Peyer's patch (tissue), 4 donors: ENCODE measurements around the genes RPS19 and ATP1A3.

- PRO-cap, result no peak
- RAMPAGE, long total RNA, 4 experiments, result start-site peak on the plus strand in 2 of 4 experiments, at chr19:41268240-41268337 at its widest, 25 to 93 reads per replicate
Measured at GRCh38 chr19:41267796-41268395, 3.7 kb downstream of the HNRNPUL1 start.

DNA sequence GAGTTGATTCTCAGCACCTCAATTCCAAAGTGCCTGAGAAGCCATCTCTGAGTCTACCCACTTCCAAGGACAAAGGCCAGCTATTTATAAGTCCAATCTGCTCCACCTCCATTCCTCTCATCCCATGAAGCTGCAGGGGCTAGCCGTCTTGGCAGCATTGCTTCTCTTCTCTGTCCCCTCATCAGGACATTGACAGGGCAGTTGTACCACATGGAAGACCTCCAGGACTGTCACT is 11.4 kb upstream of the CCDC97 start:
- PRO-cap, result no peak
- RAMPAGE, long total RNA, 4 experiments, result no peak in any of the 4 experiments

- PRO-cap, result no peak
- RAMPAGE, long total RNA, 4 experiments, result no peak in any of the 4 experiments
Measured at GRCh38 chr19:41307387-41307641, 2.7 kb upstream of the CCDC97 start.

- PRO-cap, result no peak
- RAMPAGE, long total RNA, 4 experiments, result no peak in any of the 4 experiments
Measured at GRCh38 chr19:41319177-41320276, 9.6 kb downstream of the CCDC97 start.

DNA sequence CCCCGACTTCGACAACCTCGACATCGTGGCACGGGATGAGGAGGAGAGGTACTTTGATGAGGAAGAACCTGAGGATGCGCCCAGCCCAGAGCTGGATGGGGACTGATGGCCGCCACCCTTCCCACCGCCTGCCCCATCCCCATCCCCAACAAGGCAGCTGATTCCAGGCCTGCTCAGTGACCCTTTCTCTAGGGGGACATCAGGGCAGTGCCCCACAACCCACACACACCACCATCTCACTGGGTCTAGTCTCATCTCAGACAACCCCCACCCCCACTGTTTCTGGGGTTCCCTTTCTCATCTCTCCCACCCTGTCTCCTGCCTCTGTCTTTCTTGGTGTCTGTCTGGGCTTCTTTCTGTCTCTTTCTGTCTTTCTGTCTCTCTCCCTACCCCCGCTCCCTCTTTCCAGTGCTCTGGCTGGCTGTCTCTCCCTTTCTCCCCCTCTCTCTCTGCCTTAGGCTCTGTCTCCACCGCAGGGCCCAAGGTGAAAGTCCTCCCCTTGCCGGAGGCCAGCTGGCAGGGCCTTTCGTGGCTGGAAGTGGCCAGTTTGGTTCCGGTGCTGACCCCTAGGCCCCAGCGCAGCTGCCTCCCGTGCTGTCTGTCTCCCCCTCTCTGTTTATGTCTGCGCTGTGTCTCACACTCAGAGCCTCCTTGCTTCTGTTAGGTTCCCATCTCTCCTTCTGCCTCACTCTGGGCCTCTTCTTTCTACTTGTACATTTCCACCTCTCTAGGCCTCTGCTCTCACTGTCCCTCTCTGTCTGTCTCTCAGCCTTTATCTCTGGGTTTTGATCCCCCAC is 12.8 kb downstream of the CCDC97 start:
- PRO-cap, result no peak
- RAMPAGE, long total RNA, 4 experiments, result no peak in any of the 4 experiments

GRCh38 chr19:41364917-41365334 is 977 bp upstream of the B9D2 start:
- PRO-cap, result no peak
- RAMPAGE, long total RNA, 4 experiments, result no peak in any of the 4 experiments

- PRO-cap, result no peak
- RAMPAGE, long total RNA, 4 experiments, result no peak in any of the 4 experiments
Measured at GRCh38 chr19:41401431-41402042, 3.9 kb downstream of the BCKDHA start.

- PRO-cap, result no peak
- RAMPAGE, long total RNA, 4 experiments, result no peak in any of the 4 experiments
Measured at GRCh38 chr19:41530682-41531416, 45.1 kb upstream of the CEACAM21 start.

DNA sequence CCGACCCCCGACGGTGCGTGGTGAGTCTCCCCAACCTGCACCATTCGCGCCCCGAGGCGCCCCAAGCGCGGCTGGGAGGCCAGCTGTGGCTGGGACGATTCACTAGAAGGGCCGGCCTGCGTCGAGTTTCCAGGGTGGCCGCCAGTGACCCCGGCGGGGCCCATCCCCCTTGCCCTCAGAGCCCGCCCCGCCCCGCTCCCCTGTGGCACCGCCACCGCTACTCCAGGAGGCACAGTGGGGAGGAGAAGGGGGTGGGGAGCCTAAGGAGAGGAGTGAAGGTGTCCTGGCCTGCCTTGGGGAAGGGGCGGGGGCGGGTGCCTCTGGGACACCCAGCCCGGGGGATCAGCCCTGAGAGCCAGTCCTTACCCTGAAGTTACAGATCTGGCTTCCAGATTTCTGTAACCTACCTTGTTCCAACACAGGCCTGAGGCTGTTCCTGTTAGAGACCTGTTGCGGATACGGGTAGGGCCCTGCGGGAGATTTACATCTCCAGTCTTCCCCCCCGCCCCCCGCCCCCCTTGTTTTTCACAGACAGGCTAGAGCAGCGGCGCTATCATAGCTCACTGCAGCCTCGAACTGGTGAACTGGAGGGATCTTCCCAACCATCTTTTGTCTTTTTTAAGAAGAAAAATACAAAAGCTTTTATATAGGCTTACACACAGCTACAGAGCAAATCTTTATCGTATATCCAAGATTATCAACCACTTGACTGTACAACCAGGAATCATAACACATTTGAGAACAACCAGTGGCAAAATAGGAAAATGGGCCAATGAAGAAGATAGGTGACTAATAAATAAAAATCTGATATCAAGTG is 10.7 kb upstream of the CEACAM21 start:
- PRO-cap, result no peak
- RAMPAGE, long total RNA, 4 experiments, result no peak in any of the 4 experiments

DNA sequence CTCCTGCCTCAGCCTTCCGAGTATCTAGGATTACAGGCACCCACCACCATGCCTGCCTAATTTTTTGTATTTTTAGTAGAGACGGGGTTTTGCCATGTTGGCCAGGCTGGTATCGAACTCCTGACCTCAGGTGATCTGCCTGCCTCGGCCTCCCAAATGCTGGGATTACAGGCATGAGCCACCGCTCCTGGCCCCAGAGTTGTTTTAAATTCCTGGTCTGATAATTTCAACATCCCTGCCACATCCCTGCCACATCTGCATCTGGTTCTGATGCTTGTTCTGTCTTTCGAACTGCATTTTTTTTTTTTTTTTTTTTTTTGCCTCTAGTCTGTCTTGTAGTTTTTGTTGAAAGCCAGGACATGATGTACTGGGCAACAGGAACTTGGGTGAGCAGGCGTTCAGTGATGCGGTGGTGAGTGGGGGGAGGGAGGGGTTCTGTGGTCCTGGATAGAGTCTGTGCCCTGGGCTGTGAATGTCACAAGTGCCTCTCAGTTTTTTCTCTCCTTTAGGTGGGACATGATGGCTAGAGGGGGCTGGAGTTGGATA is 3.7 kb downstream of the CEACAM4 start:
- PRO-cap, result unidirectional peak, plus-strand start at position 453 of the sequence
- RAMPAGE, long total RNA, 4 experiments, result no peak in any of the 4 experiments

DNA sequence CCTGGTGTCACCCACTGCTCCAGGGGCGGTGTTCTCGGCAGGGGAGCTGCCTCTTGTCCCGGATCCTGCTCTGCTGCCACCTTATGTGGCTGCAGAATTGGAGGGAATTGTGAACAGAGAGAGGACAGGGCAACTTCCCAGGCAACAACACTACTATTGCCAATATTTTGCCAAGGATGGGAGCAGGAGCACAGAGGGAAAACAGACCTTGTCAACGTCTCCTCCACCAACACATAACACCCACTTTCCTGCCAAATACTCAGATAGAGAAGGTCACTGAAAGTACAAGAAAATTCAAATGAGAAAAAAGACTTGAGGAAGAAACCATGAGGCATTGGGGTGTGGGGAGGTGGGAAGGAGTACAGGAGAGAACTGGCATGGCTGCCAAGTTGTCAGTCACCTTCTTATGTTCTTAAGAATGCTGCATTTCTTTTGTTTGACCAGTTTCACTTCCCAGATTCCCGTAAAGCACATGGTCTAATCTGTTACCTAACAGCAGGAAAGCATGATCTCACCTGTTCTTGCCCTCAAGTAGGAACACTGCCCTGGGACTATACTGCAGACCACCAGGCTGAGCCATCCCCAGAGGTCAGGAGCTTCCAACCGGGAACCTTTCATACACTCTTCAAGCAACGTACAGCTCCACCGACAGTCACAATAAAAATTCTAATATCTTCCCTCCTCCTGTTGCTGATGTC is 4.7 kb upstream of the CEACAM6 start:
- PRO-cap, result no peak
- RAMPAGE, long total RNA, 4 experiments, result no peak in any of the 4 experiments

- PRO-cap, result bidirectional peak, plus-strand start at chr19:41859865, minus-strand start at chr19:41859575; bidirectional peak, plus-strand start at chr19:41860255, minus-strand start at chr19:41860097; unidirectional peak, minus-strand start at chr19:41860329
- RAMPAGE, long total RNA, 4 experiments, result start-site peak on the plus strand in 3 of 4 experiments, at chr19:41860254-41860261 at its widest, 449 to 1,681 reads per replicate
Measured at GRCh38 chr19:41859283-41860365, at the start of gene RPS19. Gene RPS19, plus strand, starts transcription at chr19:41860255.

DNA sequence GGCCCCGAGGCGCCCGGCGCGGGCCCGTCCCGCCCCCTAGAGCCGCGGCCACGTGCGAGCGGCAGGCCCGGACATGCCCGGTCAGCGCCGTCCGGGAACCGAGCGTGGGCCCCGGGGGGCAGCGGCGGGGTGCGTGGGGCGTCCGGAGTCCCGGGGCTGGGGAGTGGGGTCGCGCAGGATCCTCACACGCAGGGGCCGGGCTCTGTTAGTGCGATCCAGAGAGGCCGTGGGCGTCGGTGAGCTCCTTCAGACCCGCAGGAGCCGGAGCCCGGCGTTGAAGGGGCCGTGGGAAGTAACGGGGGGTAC is 264 bp downstream of the RPS19 start:
- PRO-cap, result no peak
- RAMPAGE, long total RNA, 4 experiments, result no peak in any of the 4 experiments

DNA sequence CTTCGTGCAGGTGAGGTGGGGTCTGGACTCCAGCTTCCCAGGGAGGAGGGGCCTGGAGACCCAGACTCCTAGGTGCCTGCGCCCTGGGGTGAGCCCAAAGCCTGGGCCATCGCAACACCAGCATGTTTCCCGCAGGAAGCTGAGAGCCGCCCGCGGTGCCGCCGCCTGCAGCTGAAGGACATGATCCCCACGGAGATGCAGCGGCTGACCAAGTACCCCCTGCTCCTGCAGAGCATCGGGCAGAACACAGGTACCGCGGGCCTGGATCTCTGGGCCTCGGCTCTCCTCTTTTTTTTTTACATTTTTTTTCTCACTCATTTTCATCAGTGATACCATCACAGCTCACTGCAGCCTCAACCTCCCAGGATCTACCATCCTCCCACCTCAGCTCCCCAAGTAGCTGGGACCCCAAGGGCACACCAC is 19.7 kb downstream of the ARHGEF1 start:
- PRO-cap, result unidirectional peak, minus-strand start at position 167 of the sequence
- RAMPAGE, long total RNA, 4 experiments, result no peak in any of the 4 experiments

DNA sequence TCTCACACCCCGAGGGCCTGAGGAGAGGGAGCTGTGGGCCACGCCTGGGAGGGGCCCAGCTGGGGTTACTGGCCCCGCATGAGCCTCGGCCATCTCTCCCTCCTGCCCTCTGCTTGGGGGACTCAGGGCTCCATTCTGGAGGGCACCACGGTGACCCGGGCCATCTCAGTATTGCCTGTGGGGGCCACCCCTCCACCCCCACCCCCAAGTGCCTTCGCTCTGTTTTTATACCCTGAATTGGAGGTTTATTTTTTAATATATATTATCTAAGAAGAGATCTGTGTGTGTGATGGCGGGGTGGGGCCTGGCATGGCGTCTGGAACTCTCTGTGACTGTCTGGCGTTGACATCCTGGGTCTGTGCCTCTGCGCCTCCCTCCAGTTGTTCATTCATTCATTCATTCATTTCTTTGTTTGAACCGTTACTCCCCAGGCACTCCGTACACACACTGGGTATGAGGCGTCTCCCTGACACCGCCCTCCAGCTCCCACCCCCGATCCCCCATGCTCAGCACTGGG is 21.0 kb downstream of the ERFL start:
- PRO-cap, result no peak
- RAMPAGE, long total RNA, 4 experiments, result no peak in any of the 4 experiments

DNA sequence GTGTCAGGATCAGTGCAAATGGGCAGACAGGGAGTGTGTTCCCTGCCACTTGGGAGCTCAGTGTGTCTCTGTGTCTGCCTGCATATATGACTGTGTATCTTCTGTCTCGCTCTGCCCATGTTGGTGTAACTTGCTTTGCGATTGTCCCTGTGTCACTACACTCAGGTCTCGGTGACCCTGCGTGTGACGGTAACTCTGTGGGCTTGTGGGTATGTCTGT is 8.1 kb upstream of the ERFL start:
- PRO-cap, result no peak
- RAMPAGE, long total RNA, 4 experiments, result no peak in any of the 4 experiments

- PRO-cap, result bidirectional peak, plus-strand start at chr19:41958028, minus-strand start at chr19:41957878
- RAMPAGE, long total RNA, 4 experiments, result no peak in any of the 4 experiments
Measured at GRCh38 chr19:41957790-41958192, 1.3 kb downstream of the RABAC1 start.

- PRO-cap, result no peak
- RAMPAGE, long total RNA, 4 experiments, result no peak in any of the 4 experiments
Measured at GRCh38 chr19:41967176-41967473, 8.0 kb upstream of the RABAC1 start.

DNA sequence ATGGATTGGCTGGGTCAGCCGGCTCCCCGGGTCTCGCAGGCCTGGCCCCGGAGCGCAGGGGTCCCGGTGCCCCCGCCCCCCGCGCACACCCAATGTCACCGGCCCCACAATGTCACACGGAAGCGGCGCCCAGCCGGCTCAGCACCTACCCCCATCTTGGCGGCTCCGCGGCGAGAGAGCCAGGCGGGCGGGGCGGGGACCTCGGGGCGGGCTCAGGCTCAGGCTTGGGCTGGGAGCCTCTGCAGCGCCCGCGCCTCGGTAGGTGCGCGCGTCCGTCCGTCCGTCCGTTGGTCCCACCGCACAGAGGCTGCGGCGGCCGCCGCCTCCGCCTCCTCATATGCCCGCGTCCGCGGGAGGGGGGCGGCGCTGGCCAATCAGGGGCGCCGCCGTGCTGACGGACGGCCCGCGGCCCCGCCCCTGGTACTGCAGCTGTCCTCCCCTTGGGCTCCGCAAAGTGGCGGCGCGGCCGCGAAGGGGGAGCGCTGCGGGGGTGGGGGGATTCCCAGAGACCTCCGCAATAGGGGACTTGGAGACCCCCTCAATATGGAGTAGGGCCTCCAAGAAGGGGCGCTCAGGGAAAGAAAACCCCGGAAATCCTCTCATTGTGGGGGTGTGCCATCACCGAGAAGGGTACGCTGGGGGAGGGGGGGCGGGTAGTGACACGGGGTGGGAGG is at the start of gene ATP1A3:
ATP1A3 (minus strand) TSS at position 309 of the 674 bp plus-strand sequence.
- PRO-cap, result unidirectional peak, minus-strand start at position 309 of the sequence
- RAMPAGE, long total RNA, 4 experiments, result start-site peak on the minus strand in 1 of 4 experiments, centred at position 312 of the sequence, 5 reads per replicate

DNA sequence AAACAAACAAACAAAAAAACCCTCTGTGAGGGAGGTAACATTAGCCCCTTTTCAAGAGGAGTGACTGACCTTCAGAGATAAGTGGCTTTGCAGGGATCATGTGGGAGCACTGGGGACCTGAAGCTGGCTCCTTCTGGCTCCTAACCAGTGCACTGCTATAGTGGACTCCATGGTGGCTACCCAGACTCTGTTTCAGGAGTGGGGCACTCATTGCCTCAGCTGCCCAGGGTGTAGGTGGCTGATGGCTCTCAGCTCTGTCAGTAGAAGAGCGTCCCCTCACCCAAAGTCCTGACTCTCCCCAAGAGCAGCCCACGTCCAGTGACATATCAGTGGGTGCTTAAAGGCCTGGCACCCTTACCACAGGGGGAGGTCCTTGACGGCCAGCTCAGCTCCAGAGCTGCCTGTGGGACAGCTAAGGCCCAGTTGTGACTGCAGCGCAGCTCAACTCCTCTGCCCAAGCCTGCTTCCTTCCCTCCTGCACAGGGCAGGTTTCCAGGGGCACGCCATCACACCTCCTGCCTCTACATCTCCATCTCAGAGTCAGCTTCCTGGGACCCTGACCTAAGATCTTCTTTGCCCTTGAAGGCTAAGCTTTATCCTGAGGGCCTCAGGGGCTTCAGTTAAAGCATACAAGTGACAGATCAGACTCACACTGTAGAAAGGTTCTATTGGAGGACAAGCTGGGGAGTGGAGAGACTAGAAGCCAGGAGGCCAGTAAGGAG is 32.4 kb downstream of the GRIK5 start:
- PRO-cap, result no peak
- RAMPAGE, long total RNA, 4 experiments, result no peak in any of the 4 experiments